Measurements from ENCODE around the genes MICAL1 and METTL24.

DNA sequence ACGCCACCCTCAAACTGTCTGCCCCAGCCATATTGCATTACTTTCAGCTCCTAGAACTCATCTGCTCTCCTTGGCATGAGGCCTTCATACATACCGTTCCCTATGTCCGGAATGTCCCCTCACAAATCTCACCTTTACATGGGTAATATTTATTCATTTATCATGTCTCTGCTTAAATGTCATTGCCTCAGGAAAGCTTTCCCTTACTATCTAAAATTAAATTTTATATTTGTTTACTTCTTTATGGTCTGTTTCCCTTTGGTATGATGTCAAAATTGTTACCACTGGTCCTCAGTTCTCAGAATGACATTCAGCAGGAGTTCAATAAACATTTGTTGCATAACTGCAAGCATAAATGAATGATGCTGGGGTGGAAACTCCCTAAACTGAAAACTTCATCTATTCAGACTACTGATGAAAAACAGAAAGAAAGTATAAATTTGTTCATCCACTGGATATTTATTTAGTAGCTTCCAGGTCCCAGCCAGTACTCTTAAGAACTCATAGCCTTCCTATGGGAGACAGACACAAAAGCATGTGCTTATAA, 3.1 kb downstream of the SESN1 start:
- PRO-cap = unidirectional peak, plus-strand start at position 466 of the sequence

- PRO-cap = no peak
Observed at GRCh38 chr6:109163392-109164197, 68.3 kb downstream of the CEP57L1 start.

- PRO-cap = unidirectional peak, minus-strand start at chr6:109256068
Observed at GRCh38 chr6:109255837-109256569, 126.3 kb downstream of the CD164 start.

GRCh38 chr6:109351450-109352287, 30.6 kb downstream of the CD164 start:
- PRO-cap = bidirectional peak, plus-strand start at chr6:109351950, minus-strand start at chr6:109351867

- PRO-cap = no peak
Observed at GRCh38 chr6:109440151-109440274, 415 bp downstream of the PPIL6 start.

- PRO-cap = bidirectional peak, plus-strand start at chr6:109454862, minus-strand start at chr6:109454856
Observed at GRCh38 chr6:109453812-109455007, 1.4 kb downstream of the MICAL1 start.

DNA sequence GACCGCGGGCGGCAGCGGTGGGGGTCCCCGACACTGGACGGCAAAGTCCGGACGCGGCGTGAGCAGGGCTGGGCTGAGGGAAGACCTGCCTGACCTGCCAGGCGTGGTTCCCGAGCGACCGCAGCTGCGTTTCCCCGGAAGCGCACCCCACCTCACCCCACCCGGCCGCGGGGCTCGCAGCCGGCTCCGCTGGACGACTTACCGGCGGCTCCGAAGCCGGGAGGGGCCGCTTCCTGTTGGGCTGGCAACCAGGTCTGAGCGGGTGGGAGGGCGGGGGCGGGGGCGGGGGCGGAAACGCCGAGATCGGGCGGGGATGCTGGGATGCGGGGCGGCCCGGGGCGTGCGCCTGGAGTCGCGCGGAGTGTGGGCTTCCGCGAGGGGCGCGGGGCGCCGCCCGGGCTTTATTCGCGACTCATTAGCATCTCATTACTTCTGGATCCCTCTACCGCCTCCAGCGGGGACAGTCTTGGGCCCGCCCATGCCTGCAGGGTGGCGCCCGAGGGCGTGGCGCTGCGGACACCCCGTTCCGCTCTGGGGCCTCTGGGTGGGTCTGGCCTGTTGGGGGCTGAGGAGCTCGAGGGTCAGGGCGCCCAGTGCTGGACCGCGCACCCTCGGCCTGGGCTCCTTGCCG, at the start of gene MICAL1:
Gene MICAL1, minus strand, starts transcription at position 256 of the 631 bp plus-strand sequence.
- PRO-cap = bidirectional peak, plus-strand start at position 558 of the sequence, minus-strand start at position 183 of the sequence

- PRO-cap = no peak
Observed at GRCh38 chr6:110357211-110357629, 929 bp downstream of the METTL24 start.

DNA sequence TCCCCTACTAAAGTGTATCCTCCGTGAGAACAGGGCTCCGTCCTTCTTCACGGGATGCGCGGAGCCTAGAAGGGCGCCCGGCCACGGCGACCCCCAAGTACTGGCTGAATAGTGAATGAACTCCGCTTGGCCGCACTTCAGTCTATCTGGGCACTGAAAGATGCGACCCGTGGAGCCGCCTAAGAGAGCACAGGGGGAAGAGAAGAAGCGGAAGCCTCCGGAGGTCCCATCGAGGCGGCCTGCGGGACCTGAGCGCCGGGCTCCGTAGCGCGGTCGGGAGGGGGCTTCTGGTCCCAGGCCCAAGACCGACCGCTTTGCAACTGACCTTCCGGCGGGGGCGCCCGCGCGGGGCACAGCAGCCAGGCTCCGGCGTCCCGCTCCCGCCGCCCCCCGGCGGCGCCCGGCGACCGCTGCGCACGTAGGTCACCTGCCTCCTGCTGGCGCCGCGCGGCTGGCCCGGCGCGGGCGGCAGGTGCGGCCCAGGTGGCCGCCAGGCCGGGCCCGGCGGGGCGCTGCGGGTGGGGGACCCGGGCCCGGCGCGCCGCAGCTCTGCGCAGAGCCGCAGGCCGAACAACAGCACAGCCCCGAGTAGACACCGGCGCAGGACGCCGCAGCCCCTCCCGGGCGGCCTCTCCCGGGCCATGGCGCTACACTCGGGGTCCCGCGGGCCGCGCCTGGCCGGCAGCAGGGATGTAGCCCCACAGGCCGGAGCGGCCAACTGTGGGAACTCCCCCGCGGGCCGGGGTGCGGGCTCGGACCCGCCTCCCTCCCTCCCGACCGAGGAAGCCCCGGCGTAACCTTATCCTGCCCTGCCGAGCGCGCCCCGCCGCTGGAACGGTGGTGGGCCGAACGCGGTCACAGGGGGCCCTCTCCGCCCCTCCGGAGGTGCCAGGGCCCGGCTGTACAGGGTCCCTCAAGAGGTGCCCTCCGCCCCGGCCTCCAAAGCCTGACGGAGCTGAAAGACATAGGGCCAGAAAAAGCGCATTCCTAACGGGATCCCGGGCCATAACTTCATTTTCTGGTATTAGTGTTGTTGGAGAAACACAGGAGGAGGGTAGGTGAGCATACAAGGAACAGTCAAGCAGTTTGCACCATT, at the start of gene METTL24:
Gene METTL24, minus strand, starts transcription at position 720 of the 1,096 bp plus-strand sequence.
- PRO-cap = bidirectional peak, plus-strand start at position 796 of the sequence, minus-strand start at position 720 of the sequence

DNA sequence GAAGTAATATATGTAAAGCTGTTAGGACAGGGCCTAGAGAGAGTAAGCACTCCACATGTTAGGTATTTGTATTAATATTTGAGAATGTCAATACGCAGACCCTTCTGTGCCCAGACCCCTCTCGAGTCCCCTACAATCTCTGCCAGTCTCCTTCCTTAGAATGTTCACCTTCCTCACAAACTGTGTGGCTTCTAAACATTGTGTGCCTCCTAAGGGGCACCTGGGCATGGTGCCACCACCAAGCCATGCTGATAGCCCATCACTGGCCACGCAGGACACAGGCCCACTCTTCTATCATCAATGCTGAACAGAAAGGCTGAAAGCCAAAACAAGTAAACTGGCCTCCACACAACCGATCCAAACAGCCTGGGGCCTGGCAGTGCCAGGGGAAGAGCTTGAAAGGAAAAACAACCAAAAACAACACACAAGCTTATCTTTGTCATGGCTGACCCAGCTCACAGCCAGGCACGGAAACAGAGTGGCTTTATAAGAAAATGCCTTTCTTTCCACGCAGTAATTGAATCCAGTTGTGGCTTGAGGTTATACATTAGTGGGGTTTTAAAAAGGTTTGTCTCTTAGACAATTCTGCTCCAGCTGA, 65.2 kb upstream of the SLC22A16 start:
- PRO-cap = no peak

GRCh38 chr6:110544578-110545047, 68.2 kb upstream of the SLC22A16 start:
- PRO-cap = no peak

- PRO-cap = no peak
Observed at GRCh38 chr6:110564736-110565233, 88.4 kb upstream of the SLC22A16 start.

DNA sequence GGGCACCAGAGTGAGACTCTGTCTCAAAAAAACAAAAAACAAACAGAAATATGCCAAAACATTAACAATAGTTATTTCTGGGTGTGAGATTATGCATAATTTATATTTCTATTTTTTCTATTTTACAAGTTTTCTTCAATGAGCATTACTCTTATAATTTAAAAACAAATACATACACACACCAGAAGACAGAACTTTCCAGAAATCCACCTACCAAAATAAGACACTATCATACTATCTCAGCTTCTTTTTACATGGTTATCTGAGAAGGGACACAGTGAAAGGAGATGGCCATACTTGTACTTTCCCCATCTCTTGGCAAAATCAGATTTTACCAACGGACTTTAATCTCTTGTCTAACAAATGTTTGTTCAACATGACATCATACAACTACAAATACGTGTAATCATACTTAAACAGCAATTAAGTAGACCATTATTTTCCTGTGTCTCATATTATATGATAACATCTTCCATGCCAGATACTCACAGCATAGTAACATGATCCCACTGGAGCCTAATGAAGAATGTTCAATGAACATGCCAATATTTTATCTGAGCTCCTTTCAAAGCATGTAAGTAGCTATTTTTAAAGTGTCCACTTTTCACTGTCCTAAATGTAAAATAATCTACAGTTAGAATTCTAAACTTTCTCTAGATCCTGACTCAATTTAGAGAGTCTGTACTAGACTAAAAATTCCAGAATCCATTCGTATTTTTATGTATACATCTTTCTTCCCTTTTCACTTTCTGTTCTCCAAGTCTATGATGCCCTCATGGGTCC, 133.8 kb downstream of the CDK19 start:
- PRO-cap = no peak

DNA sequence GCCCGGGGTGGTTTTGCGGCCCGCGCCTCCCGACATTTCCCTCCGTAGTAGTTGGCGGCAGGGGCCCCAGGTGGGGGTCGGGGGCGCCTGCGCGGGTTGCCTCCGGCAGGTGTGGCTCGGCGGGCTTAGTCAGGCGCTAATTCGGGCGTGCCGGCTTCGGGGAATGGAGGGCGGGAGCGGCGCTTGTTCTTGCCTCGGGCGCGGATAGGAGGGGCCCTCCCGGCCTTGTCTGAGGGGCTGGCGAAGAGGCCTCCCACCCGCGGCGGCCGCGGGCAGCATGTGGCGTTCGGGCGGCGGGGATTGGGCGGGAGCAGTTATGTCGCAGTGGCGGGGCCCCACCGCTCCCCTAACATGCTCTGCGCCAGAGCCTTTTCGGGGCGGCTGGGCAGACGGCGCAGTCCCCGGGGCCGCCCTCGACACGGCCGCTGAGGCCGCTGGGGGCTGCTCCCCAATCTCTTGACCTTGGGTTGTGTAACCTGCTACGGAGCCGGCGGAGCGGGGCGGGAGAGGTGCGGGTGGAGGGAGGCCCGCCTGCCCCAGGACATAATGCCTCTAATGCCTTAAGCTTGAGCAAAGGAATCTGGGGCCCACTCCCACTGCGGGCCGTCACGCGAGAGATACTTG, 1.0 kb downstream of the AMD1 start:
- PRO-cap = bidirectional peak, plus-strand start at position 375 of the sequence, minus-strand start at position 206 of the sequence

DNA sequence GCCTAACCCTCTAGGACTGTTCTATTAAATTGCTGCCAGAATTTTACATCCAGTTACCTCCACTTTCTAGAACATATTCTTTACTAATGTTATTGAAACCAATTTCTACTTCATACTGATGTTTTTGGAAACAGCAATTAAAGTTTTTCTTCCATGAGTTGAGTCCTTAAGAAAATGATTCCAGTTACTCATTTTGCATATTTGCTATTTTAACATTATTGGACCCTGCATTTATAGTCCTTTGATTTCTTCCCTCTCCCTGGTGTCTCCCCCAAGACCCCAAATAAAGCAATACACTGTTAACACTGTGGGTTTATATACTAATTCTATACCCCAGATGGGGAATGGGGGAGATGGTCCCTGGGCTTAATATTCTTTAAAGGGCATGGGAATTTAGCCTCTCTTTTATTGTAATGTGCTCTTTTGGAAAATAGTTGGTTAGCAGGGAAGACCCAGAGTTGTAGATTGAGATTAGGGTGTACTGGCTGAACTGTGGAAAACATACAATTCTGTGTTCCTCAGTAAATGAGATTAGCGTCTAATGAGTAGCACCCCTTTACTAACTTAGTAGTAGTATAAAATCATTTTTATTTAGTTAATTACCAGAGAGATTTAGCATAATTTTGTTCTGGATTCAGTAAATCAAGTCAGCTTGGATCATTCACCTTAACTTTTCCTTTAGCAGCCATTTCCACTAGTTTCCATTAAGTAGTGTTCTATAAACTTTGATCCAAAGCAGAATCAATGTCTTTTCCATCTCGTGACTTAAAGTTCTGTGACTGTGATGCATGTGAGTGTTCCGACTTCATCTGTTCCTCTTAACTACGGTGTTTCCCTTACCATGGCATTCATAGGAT, 19.7 kb downstream of the AMD1 start:
- PRO-cap = no peak

GRCh38 chr6:111087930-111088896, 910 bp downstream of the SLC16A10 start:
- PRO-cap = bidirectional peak, plus-strand start at chr6:111088601, minus-strand start at chr6:111088468

DNA sequence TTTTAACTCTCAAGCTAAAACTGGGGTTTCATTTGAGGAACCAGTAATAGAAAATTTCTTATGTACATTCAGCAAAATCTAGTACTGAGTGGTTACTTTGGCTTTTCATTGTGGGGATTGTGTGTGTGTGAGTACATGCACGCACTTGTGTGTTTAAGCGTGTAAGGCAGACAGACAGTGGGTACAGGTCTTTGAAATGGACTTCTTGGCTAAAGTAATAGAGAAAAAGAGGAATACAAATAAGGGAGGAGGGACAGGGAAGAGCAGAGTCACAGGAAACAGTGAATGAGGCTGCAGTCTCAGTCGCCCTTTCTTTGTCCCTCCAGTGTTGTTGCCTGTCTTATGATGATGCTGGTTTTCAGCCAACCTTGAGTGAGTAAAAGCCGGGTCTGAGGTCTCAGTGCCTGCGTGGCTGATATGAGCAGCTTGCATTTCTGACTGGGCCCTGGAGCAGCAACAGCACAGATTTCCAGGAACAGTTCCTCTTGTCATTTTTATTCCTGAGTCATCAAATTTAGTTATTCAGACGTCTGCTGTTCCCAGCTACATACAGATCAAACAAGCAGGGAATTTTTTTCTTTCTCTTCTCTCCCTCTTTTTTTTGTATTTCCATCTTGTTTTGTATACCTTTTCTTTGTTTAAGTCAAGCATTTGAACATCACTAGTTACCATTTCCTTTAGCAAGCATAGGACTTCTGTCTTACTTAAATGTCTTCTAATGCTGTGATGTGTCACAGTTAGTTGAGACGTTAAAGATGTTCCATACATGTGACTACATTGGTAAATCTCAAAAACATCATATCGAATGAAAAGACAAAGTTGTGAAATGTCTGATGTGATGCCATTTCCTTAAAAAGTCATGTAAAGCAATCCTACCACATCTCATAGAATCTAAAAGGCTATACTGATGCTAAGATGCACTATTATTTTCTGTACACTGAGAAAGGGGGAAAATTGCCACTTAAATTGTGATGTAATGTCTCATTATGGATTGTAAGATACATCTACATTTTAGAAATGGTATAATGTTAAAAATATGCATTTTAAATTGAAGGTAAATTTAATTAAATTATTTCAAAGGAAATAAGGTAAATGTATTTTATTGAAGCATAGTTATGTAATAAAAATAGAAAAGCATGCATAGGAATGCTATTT, 26.6 kb downstream of the SLC16A10 start:
- PRO-cap = bidirectional peak, plus-strand start at position 429 of the sequence, minus-strand start at position 316 of the sequence

DNA sequence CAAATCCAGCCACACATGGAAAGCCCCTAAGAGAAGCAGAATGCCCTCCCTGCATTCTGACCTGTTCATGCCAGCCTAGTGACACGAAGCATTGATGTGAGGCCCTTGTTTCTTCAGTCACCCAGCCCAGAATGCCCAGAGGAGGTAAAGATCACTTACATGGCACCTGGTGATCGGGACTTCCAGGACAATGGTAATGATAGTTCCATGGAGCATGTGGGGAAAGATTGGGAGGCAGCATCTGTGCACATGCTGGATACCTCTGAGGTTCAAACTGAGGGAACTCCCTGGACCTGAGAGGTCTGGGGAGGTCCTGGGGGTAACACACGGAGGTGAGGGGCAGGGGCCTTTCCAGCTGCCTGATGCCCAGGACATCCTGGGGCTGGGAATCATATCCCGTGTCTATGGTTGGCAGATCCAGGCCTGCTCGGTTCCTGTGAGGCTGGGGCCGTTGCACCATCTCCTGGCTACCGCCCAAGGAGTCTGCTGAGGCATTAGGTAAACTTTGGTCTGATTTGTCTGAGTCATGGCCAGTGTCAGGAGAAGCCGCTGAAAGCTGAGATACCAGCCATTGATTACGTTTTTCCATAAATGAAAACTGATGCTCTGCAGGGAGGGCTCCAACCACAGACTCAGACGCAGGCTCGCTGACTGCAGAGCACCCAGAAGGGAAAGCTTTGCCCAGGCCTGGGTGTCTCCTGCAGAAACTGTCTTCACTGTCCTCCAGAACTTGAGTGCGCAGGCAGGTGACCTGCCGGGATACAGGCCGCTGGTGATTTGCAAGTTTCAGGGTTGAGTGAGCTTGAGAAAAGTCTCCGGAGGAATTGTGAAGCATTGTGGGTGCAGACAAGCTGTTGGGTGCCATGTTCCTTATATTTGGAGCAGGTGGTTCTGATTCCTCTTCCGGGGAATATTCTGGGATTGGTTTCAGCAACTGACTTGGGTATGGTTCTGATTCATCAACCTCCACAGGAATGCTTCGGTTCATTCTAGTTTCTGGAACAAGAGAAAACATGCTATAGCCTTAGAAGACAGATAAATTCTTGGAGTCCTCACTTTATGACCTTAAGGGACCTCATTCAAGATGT, 14.2 kb downstream of the TRAF3IP2 start:
- PRO-cap = bidirectional peak, plus-strand start at position 629 of the sequence, minus-strand start at position 364 of the sequence

DNA sequence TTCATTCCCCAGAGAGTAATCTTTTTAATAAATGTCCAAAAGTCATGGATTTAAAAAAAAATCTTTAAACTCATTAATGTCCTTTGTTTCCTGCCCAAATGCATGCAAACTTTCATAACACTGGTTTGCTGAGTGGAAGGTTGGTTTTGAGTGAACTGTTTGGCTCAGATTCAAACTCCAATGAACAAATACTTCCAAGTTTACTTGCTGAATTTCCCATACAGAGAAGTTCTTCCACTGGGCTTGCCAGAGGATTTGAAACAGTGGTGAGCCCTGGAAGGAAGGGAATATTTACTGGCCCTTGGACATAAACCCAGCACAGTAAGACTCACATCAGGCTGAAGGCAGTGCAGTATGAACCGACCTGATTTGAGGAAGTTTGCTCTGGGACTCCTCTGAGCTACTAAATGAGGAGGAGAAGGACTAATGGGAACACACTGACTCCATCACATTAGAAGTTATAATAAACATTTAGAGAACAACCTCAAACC, 3.8 kb downstream of the TRAF3IP2 start:
- PRO-cap = no peak

DNA sequence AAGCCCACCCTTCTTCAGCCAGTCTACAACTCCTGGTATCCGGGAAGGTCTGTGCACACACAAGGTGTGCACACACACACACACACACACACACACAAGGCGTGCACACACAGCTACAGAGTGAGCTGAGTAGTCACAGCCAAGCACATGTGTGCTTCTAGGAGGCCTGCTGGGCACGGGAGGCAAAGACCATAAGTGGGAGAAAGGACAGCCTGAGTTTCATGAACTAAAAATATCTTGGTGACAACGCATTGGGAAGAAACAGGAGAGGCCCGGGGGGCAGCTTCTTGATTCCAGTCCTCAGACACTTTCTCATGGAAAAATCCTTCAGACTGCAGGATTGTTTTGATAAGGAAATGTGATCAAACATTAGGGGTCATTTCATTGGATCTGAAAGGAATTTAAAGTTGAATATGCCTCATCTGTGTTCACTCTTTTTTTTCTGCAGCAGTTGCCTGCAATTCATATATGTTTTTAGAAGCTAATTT, 2.6 kb downstream of the TRAF3IP2 start:
- PRO-cap = no peak